ENCODE data around the gene HSPA8.

DNA sequence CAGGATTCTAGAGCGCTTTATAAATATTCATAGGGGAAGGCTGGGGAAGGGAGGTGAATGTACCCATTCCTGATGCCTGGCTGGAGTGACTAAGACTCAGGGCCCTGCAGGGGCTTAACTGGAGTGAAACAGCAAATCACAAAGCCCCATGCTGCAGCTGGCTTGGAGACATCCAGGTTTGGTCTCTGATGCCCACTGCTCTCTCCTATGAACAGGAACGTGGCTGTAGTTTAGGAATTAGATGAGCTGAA is 185.4 kb downstream of the BLID start:
- RRBS, result no CpG with 5 or more reads among the region's 2 CpGs

DNA sequence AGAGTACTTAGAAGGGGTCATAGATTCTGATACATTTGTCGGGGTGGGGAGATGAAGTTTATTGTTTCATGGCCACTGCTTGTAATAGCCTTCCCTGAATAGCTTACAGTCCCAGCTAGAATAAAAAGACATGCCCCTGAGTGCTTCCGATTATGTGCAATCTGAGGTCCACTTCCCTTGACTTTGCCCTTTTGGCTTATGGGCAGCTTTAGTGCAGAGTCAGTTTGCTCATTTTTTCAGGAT is 184.2 kb downstream of the BLID start:
- RRBS, result no CpG with 5 or more reads among the region's 2 CpGs

DNA sequence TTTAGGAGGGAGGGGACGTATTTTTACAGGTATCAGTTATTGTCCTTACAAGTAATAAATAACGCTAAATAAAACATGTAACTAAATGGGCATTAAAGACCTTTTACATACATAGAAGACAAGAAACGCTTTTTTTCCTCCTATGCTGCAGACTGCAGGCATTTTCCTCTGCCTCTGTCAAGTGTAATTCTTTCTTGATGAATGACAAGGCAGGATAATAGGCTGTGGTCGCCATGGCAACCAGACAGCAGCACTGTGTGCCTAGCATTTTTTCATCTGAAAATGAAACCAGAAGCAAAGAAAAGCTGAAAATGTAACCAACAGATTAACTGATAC is 46.1 kb downstream of the BLID start:
- RRBS, result no CpG with 5 or more reads among the region's 4 CpGs

- RRBS, result no CpG with 5 or more reads among the region's 35 CpGs
These were observed 15.6 kb downstream of the BLID start for GRCh38 chr11:122100073-122101121.

DNA sequence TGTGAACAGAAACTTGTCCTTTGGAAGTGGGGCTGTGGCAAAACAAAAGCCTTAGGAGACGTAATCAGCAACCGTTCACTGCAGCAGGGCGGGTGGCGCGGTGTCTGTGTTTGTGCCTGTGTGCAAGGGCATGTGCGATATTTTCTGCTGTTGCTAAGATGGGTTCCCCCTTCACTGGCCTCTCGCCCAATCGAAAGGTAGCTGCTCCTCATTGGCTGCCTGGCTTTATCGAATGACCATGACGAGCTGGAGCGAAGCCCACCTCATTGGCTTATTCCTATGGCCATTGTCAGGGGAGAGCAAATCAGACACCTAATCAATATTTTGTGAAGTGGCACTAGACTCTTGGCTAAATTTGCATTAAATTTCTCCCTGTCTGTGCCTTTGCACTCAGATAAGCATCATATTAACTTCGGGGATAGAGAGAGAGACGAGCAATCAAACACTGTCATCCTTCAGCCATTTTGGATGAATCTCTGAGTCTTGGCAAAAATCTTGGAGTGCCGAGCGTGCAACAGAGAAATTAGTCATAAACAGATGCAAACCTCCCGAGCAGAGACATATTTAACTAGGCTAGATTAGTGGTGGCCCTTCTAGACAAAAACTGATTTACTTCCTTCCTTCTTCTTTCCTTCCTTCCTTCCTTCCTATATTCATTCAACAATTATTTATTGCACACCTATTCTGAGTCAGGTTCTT is 114.2 kb upstream of the BLID start:
- RRBS, result no CpG with 5 or more reads among the region's 16 CpGs

DNA sequence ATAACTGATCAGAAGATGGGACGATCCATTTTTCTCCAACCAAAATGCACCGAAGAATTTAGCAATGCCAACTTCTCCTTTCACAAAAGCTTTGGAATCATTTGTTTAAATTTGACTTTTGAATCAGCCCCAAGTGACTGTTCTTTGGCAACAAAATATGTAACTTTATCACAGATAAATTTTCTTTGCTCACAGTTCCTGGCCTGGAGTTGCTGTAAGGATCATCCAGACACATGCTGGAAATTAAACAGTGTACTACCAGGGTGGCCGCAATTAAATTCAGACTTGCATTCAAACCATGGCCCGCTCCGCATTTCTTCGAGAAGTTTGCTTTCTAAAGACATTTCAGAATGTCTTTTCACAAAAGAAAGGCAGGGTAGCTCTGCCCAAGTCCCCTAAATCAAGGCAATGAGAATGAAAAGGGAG is 189.4 kb upstream of the BLID start:
- RRBS, result no CpG with 5 or more reads among the region's 6 CpGs

- RRBS, result no CpG with 5 or more reads among the region's 5 CpGs
These were observed 204.3 kb upstream of the BLID start for GRCh38 chr11:122320279-122320660.

GRCh38 chr11:122717633-122718174 is 62.2 kb downstream of the UBASH3B start:
- RRBS, result no CpG with 5 or more reads among the region's 12 CpGs

DNA sequence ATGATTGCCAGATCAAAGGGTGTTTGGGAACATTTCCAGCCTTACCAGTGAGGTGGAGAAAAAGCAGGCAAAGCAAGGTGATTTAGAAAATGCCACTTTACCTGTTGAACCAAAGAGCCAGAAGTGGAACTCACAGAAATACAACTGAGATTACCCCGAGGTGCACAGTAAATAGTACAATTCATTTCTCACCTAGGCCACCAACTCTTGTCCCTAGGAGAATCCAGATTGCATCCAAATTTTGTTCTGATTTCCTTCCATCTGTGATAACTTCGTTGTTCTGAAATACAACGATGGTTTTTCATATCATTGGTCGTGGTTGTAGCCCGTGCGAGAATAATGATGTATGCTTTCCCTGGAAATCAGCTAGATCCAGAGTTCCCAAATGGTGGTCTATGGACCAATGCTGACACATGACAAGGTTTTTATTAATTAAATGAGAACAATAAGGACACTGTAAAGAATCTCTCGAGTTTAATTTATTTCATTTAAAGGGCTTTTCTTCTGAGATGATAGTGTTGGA is 21.8 kb upstream of the BSX start:
- RRBS, result no CpG with 5 or more reads among the region's 7 CpGs

- RRBS, result no CpG with 5 or more reads among the region's 8 CpGs
These were observed 1.3 kb downstream of the HSPA8 start for GRCh38 chr11:123060492-123061114.

- RRBS, result under 1% methylated on average over 11 of the region's 58 CpGs
These were observed at the start of gene HSPA8 for GRCh38 chr11:123061115-123062257. TSS of gene HSPA8 (minus strand) at chr11:123062136.

- RRBS, result no CpG with 5 or more reads among the region's 11 CpGs
These were observed 35.9 kb downstream of the CLMP start for GRCh38 chr11:123159095-123159673.

DNA sequence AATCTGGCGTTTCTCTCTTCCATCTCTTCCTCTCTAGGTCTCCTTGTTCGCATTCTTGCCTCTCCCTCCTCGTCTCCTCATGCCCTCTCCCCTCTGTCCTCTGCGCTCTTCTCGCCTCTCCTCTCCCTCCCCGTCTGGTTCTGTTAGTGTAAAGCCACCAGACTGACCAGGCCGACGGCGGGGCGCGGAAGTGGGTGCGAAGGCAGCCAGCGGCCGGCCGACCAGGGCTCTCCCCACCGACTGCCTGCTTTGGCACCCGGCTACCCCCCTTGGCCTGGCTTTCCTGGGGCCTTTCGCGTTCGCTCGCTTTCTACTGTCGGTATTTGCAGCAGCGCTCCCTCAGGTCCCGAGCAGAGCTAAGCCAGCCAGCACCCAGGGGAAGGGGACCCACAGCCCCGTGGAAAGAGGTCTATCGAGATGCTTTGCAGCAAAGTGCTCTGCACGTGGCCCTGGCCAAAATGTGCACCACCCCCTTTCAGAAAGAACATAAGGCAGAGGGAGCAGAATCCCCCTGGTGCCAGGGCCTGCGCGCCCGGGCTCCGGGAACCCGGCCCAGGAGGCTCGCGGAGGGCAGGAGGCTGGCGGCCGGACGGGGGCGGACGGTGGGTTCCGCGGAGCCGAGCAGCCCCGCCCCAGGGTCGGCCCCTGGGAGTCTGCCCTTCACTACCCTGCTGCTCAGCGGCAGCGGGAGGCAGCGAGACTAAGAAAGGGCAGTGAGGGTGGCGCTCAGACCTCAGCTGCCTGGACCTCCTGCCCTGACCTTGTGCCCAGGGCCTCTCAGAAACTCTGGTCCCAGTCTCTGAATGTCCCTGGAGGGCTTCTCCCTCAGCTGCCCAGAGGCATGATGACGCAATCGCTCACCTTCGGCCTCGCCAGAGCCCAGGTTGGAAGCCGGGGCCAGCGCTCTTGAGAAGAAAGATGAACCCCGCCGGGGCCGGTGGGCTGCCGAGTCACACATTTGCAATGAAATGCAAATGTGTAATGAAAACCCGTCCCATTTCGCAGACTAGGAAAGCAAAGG is 900 bp upstream of the CLMP start:
- RRBS, result 19% methylated on average over 9 of the region's 60 CpGs

DNA sequence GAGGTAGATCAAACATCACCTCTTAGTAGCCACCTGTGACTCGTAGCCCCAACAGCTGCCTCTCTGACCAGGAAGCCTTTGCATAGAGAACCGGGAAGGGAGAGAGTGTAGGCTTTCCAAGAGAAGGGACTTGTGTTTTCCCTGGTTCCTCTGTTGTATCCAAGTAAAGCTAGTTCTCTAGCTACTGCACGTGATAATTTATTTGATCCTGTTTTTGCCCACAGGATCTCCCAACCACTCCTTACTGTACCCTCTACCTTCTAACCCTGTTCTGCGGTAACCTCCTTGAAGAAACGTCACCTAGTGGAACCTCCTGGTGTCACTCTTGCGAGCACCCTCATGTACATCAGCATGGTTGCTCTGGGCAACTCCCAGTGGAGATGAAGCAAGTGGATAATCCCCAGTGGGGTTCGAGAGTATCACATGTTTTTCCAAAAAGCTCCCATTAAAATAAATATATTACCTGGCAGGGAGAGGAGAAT is 108.8 kb upstream of the CLMP start:
- RRBS, result no CpG with 5 or more reads among the region's 7 CpGs

DNA sequence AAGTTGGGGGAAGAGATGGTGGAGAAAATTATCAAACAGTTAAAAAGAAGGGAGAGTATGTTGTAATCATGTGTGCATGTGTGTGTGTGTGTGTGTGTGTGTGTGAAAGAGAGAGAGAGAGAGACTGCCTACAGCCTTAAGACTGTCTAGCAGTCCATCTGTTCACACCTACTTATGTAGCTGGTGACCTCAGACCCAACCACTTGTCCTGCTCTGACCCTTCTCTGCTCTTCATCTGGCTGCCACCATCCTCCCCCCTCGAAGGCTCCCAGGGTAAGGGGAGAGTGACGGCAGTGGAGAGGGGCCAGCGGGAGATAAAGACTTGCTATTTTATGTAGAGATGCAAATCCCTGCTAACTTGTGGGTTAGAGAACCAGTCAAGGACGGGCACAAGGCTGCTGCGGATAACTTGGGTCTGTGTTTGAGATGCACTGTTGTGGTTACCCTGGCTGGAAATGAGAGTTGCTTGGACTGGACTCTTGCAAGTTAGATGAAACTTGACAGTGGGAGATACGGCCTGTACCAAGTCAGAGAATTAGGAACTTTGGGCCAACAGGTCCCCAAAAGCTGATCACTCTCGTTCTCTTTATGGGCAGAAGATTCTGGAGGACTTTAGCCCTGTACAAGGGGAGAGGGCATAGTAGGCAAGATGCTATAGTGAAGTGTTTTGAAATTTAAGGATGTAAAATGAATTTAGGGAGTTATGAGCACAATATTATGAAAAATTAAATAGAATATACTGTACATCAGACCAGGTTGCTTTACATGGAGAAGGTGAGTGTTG is 24.8 kb upstream of the GRAMD1B start:
- RRBS, result no CpG with 5 or more reads among the region's 7 CpGs

DNA sequence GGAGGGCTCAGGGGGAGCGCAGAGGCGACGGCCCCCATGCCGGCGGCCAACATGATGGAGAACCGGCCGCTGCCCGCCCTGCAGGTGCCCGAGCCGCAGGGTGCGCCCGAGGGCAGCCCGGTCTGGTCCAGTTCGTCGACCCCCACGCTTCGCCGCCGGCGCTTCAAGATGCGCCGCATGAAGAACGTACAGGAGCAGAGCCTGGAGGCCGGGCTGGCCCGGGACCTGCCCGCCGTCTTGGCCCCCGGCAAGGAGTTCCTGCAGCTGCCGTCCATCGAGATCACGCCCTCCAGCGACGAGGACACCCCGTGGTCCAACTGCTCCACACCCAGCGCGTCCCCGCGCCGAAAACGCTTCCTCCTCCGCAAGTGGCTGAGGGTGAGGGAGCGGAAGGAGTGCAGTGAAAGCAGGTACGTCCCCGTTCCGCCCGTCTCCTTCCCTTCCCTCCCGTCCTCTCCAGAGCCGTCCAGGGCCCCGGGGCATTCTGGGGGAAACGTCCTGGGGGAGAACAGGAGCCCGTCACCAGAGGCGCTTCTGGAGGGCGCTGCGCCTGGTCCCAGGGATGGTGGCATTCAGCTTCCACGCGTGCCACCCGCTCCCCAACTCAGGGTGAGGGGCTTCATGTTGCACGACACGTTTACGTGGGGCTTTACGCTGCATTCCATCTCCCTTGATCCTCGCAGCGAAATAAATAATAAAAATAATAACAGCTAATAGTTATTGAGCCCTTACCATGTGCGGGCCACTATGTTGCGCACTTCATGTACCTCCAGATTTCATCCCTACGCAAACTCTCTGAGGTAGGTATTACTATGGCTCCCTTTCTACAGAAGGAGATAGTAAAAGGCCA is 913 bp downstream of the GRAMD1B start:
- RRBS, result 2% methylated on average over 14 of the region's 66 CpGs

GRCh38 chr11:123468860-123469658 is 39.0 kb downstream of the GRAMD1B start:
- RRBS, result no CpG with 5 or more reads among the region's 10 CpGs

GRCh38 chr11:123488172-123489151 is 58.4 kb downstream of the GRAMD1B start:
- RRBS, result no CpG with 5 or more reads among the region's 18 CpGs

GRCh38 chr11:123561084-123562122 is 93.0 kb downstream of the SCN3B start:
- RRBS, result 73% methylated on average over 4 of the region's 12 CpGs

DNA sequence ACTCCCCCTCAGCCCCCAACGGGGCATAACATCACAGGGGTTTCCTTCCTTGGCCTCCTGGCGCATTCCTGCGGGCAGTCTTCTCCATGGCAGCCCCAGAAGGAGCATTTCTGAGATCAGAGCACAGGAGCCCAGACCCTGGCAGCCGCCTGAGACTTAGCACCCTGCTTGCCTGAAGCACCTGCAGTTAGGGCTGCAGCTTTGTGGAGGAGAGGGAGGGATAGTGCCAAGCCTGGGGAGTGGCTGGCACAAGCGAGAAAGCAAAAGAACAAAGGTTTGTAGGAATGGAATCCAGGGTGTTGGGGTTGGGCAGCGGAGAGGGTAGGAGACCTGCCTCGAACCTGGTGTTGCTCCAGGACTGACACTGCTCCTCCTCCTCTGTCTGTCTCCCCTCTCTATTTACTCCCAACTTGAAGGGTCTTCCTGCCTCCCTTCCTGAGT is 66.9 kb downstream of the SCN3B start:
- RRBS, result no CpG with 5 or more reads among the region's 7 CpGs

Data from epithelial cell of prostate (primary cell).